Choroid plexus epithelial cell (primary cell): ENCODE results near the gene NRF1.

DNA sequence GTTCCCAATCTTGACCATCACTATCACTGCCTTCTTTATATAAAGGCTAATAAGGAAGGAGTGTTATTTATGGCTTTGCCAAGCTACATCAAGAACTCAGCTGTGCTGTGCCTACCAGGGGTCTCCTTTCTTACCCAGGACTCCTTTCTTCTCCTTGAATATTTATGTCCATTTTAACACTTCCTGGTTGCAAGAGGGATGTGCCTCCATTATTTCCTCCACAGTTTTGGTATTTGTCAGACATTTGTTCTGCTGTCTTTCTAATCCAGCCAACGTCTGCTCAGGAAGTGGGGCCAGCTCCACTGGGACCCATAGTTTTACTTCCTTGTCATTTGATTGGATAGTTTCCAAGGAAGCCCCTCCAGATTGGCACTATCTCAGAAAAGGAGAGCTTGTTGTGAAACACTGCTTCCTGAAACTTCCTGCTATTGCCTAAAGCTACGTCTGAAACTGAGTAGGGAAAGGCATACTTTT is 6.7 kb upstream of the STRIP2 start:
- RRBS, result no CpG with 5 or more reads among the region's 2 CpGs

DNA sequence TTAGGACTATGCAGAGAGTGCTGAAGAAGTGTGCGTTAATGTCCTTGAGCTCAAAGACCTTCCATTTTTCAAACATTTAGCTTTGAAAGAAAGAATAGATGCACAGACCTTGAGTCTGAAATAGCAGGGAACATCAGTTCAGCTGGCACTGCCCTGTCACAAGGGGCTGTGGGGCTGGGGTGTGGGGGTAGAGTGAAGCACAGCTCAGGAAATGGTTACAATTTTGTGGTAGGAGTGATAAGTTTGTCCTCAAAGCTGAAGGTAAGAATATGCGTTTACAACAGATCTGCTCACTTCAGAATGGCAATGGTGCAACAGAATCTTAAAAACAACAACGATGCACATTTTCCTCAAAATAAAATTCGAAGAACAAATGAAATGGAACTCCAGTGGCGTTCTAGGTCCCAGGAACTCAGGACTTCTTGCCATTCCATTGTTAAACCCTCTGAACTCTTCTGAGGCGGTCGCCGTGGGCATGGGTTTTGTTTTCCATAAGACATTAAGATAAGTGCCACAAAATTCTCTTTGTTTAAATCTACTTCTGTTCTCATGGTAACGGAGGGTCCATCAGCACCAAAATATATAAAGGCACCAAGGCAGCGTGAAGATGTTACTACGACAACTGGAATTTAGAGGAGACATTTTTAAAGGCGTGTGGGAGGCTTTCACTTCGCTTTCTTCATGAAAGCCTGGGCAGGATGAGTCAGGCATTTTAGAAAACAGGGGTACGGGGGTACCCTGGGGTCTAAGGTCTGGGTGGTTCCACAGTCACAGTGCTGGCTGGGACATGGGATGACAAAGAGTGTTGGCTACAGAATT is 33.8 kb downstream of the SMKR1 start:
- RRBS, result no CpG with 5 or more reads among the region's 14 CpGs

DNA sequence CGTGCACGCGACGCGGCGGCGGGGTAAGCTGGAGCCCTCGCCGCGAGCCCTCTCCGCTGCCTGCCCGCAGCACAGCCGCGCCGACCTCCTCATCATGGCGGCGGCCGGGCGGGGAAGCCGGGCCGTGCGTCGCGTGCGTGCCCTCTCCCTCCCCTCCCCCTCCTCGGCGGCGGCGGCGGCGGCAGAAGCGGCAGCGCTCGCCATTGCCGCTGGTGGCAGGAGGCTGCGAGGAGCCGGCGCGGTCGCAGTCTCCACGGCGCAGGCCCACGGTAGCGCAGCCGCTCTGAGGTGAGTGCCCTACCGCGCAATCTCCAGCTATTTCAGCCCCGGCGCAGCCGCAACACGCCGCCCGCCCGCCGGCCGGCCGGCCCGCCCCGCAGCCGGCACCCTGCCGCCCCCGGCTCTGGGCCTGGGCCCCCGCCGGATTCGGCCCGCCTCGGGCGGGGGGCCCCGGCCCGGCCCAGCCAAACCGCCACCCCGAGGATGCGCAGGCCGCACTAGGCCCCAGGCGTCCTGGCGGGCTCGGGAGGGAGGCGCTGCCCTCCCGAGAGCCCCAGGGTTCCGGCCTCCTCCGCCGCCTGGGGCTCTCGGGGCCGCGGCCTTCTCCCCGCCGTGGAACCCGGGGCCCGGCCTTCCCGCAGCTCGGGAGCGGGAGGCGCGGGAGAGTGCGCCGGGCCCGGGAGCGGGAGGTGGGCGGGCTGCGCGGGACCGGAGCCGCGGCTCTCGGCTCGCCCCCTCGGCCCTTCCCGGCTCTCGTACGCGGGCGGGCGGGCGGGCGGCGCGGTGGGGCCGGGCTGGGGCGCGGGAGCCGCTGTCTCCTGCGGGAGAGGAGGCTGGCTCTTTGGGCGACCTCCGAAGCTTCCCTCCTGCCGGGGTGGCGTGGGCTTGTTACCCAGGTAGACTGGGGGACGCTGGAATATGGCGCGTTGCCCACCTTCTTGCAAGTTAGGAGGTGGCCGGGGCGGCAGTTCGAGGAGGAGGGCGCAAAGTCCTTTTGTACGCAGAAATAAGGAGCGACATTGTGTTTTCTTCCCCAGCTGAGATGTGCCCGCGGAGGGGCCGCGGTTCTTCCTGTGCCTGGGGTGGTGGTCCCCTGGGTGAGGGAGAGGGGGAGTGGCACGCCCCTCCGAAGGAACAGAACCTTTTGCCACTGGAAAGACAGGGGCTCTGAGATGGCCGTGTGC is at the start of gene NRF1:
Gene NRF1, plus strand, starts transcription at position 184 of the 1,184 bp plus-strand sequence.
- RRBS, result 1% methylated on average over 51 of the region's 142 CpGs

DNA sequence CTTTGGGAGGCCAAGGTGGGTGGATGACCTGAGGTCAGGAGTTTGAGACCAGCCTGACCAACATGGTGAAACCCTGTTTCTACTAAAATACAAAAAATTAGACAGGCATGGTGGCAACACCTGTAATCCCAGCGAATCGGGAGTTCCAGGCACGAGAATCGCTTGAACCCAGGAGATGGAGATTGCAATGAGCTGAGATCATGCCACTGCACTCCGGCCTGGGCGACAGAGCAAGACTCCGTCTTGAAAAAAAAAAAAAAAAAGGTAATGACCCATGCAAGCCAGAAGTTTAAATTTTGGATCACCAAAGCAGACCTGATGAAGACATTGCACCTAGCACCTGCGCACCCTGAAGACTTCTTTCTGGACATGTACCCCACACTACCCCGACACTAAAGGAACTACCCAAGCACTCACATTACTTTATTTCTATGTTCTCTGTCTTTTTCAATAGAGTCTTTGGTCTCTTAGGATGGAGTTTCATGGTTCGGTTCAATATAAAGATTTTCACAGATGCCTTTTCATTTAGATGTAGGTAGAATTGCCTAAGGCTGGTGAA is 119.6 kb downstream of the NRF1 start:
- RRBS, result no CpG with 5 or more reads among the region's 10 CpGs

GRCh38 chr7:129830857-129831333 is 121.9 kb downstream of the UBE2H start:
- RRBS, result no CpG with 5 or more reads among the region's 10 CpGs

GRCh38 chr7:129865030-129865880 is 87.5 kb downstream of the UBE2H start:
- RRBS, result no CpG with 5 or more reads among the region's 4 CpGs

GRCh38 chr7:130116372-130117223 is 46.3 kb downstream of the KLHDC10 start:
- RRBS, result no CpG with 5 or more reads among the region's 11 CpGs

DNA sequence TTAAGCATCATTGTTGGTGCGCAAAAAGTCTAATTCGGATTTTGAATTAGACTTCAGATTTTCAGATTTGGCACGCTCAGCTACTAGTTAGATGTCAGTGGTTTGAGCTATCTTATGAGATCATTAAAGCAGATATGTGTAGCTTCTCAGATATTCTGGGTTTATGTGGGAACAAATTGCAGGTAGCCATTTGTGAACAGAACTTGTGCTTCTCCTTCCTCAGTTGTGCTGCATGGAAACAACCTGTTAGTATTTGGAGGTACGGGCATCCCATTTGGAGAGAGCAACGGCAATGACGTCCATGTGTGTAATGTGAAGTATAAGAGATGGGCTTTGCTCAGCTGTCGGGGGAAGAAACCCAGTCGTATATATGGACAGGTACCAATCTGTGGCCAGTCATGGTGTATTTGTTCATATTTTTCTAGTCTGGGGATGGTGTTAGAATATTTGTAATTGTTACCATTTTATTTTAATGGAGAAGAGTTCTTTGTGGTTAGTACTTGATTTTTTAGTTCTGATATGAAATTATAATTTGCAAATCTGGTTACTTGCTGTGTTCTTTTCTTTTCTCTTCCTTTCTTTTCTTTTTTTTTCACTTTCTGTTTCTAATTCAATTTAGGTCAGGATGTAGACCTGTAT is 50.3 kb downstream of the KLHDC10 start:
- RRBS, result no CpG with 5 or more reads among the region's 8 CpGs

DNA sequence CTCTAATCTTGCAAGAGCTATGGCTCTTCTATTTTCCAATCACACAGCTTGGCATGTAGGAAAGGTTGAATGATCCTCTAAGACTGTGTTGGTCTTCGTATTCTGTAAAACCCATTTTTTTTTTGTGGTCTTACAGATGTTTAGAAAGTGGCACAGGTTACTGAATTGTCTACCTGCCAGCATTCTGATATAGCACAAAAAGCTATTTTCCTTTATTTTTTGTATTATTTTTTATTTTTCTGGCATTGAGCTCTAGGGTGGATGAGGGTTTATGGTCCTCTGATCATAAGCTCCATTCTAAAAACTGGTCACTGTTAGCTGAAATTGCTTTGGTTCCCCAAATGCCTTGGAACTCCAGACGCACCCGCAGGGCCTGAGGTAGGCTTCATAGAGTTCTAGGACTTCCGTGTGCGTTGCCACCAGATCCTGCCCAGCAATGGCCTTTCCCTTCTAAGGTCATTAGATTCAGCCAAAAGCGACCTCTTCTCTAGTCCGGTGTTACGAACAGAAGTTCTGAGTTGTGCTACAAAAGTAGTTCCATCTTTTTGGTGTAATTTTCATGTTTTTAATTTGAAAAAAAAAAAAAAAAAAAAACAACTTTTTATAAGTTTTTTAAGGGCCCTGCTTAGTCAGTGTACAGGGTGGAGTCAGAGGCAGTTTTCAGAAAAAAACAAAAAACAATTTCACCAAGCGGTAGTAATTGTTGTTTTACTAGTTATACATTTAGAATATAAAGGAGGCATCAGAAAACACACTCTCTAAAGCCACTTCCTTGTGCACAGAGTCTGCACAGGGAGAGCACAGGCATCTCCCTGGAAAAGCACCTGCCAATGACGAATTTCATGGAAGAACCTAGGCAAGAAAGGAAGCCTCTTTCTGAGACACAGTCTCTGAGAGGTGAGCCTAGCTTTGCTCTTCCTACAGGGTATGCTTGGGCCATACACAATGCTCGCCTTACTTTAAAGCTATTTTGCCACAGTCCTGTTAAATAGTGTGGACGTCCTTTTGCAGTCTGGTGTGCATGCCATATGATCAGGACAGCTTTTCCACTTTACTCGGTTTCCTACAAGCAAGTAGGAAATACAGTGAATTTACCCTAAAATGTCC is 64.5 kb downstream of the KLHDC10 start:
- RRBS, result no CpG with 5 or more reads among the region's 13 CpGs

- RRBS, result 0% methylated on average over 2 of the region's 30 CpGs
These were observed 63.6 kb downstream of the TMEM209 start for GRCh38 chr7:130141435-130142197.

DNA sequence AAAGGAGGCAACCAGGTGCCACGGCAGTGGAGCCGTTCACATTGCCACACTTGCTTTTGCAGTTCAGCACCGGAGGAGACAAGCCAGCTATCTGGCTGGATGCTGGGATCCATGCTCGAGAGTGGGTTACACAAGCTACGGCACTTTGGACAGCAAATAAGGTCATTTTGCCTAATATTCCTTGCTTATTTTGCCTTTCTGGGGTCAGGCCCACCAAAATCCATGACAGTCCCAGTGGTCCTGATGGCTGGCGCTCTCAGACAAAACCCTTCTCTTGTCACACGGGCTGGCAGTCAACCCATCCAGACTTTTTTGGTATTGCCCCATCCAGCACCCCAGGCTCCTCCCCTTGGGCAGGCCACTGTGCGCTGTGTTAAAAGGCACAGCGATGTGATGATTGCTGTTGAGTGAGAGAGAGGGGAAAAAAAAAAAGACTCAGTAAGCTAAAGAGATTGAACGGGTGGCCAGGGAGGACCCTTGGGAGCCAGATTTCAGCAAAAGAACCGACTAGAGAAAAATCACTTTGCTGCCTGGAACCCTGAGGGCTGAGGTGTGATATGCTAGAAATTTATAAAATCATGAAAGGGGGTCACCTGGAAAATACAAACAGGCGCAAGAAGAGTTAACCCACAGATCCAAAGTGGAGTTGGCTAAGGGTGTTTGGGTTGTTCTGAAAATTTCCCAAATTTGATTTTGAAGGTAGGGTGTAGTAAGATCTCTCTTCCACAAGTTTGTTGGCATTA is 8.6 kb downstream of the CPA2 start:
- RRBS, result no CpG with 5 or more reads among the region's 12 CpGs

DNA sequence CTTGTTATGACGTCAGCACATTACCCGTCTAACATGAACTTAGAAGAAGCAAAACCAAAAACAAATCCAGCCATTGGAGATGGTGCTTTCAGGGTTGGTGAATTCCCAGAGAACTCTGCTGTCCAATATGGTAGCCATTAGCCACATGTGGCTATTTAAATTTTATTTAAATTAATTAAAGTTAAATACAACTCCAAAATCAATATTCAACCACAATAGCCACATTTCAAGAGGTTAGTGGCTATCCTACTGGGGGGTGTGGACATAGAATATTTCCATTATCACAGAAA is 186 bp upstream of the CPA5 start:
- RRBS, result no CpG with 5 or more reads among the region's 2 CpGs

DNA sequence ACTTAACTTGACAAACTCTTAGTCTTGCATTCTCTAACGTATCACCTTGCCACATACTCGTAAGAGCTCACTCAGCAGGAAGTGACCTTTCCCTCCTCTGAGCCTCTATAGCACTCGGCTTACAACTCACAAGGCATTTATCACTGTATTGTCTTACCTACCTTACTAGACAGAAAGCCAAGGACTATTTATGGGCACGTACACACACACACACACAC is 21.2 kb downstream of the CEP41 start:
- RRBS, result no CpG with 5 or more reads among the region's 4 CpGs

DNA sequence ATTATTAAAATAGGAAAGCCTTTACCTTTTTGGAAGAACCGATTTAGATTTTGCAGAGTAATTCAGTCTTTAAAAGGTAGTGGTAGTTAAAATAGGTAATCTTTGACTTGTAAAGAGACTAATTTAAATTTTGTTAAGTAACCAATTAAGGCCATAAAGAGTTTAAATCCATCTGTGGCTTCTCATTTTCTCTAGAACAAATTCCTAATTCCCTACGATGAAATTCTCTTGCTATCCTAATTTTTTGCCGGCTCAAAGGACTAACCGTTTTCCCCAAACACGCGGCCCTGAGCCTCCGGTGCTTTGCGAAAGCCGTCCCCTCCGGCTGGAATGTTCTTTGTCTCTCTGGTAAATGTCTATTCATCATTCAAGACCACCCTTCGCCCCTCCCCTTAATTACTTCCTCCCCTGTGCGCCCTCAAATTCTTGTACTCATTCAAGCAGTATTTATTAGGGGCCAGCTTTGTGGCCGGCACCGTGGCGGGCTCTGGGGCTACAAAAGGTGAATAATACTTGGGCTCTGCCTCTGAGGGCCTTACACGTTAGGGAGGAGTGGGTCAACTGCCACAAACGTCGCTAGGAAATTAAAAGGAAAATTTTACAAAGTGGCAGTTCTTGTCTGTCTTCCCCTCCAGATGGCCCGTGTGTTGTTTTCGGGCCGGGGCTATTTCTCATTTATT is 1.7 kb upstream of the MEST start:
- RRBS, result 49% methylated on average over 4 of the region's 21 CpGs

DNA sequence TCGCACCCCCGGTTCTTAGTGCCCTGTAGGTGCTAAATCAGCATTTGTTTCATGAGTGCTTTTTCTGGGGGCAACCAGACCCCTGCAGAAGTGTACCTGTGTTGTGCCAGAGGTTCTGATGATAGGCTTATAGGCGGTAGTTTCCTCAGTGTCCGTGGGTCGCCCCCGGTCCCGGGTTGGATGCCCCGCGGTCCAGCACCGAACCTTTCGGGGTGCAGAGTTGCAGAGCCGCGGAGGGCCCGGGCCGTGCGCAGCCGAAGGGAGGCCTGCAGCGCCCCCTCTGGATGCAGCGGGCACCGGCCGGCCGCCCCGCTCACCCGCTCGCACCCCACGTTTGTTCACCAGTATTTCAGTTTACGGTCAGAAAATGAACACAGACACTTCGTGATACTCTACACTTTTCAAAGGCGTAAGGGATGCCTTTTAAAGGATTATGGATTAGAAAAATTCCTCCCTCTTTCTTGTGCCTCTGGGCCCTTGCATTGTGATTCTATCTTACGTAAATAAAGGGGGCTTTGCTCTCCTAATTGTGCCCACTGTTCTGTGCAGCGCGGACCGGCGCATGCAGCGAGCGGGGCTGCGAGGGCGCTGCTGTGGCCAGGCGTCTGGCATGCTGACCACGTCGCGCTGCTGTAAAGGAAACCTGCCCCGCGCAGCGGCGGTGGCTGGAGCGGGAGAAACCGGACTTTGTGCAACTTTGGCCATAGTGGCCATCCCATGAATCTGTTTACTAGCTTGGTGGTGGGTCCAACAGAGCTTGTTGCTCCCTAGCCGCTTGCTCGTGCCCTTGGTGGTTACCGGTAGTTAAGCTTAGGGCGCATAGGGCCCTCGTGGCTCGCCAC is 918 bp upstream of the MEST start:
- RRBS, result 31% methylated on average over 17 of the region's 54 CpGs

DNA sequence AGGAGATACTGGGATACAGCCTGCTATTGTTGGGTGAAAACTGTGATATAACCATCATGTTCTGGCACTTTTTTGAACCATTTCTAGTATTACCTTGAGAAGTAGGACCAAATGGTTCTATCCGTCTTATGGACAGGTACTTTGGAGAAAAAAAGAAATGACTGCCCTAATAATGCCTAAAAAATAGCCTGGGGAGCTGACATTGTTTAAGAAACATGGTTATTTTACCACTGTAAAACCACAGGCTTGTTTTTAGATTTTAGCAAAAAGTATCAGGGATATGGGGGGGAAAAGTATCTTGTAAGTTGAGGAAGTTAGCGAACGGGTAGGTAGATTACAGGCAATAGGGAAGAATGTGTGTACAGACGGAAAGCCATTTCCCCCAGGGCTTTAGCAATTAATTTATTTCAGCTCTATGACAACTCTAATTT is 2.0 kb downstream of the MEST start:
- RRBS, result no CpG with 5 or more reads among the region's 4 CpGs

- RRBS, result no CpG with 5 or more reads among the region's 4 CpGs
These were observed 15.5 kb downstream of the MEST start for GRCh38 chr7:130507201-130507972.

DNA sequence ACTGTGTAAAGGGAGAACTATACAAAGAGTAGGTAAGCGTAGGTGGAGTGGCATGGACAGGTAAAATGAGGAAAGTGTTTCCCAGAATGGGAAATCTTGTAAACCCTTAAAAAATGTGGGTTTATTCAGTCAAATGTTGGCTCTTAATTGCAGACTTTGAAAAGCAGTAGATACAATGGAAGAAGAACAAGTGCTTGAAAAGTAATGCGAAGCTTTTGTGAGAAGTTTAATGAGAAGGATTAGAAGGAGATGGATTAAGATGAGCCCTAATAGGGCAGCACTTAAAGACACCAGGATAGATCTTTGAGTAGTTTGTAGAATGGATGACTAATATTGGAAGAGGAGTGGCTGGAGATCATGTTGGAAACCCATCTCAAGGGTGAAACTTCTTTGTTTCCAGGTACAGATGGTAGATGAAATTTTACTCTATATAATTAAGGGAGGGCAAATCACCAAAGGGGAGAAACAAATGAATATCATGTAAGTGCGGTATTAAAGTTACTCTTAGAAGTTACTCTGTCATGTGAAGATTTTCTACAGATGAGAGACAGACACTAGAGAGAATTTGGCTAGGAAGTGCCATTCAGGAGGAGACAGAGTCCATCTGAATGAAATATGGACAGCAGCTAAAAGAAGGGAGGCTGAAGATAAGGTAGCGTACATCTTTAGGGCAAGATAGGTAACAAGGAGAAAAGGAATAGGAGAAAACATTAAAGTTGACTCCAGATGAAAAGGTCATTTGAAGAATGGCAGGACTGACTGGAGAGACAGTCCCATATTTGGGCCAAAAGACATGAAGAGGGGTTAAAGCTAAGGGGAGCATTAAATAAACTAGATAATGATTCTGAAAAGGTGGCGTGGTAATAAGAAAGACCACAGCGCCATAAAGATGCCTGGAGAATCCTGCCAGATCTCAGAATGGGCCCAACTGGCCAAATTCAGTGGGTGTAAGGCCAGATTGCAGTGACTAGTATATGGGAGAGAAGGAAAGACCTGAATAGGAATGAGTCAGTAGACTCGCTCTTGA is 22.4 kb downstream of the MEST start:
- RRBS, result no CpG with 5 or more reads among the region's 7 CpGs

DNA sequence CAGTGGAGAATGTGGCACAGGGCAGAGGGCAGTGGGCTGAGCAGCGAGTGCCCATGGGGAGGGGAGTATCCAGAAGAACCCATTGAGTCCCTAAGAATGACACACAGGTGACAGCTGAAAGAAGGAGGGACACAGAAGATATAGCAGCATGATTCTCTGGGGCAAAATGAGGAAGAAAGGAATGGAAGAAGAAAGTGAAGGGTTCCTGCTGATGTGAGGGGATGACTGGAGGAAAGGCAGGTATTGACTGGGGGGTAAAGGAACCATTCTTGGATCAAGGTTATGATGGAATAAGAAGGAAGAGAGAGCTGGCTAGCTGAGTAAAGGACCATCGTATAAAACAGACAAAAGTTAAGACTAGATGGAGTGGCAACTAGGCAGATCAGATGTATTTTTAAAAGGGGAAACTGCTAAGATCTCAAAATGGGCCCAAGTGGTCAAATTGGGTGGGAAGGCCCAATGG is 25.1 kb downstream of the MEST start:
- RRBS, result no CpG with 5 or more reads among the region's 2 CpGs